Vagina (tissue), 1 donor: ENCODE data around the genes MSI1, OASL and P2RX7.

- PRO-cap: no peak
- RAMPAGE, long total RNA: start-site peak on the minus strand at chr12:120249967-120250028, 23 reads
These were observed 15.6 kb downstream of the PXN start for GRCh38 chr12:120249527-120250656.

- PRO-cap: no peak
- RAMPAGE, long total RNA: no peak
These were observed 10.8 kb downstream of the PLA2G1B start for GRCh38 chr12:120316811-120317105.

DNA sequence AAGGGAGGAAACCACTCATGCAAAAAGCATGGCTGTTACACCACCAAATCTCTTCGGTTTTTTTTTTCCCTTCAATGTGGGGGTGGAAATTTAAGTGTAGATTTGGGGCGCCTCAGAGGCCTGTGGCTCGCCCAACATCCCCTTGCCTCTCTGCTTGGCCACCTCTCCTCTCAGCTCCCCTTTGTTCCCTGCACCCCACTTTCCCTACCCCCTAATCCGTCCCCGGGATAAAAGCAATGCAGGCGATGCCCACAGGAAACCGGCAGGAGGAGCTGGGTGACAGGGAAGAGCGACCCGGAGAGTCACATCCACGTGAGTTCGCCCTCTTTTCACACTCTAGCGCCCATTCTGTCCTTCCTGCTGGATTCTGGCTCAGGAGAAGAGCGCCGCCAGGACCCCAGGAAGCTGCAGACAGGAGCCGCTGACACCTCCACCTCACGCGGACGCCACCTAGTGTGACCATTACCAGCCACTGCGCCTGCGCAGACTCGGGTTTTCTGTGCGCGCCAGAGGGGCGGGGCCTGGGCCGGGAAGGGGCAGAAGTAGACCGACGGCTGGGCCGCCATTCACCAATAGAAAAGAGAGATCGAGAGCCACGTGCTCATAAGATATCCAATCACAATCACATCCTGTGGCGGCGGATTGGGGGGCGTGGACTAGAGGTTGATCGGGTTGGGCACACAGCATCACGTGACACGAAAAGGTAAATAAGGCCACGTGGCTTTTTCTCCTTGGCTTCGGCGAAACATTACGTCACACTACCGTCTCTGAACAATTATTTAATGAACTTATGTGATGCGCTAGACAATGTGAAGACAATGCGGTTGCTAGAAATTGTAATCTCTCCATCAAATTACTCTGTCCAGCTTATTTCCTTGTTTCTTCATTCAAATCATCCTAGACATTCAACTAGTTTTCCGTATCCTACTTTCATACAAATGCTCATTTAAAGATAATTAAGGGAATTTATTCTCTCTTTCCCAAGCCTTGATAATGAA, 10.2 kb downstream of the PLA2G1B start:
- PRO-cap: unidirectional peak, minus-strand start at position 452 of the sequence
- RAMPAGE, long total RNA: no peak

DNA sequence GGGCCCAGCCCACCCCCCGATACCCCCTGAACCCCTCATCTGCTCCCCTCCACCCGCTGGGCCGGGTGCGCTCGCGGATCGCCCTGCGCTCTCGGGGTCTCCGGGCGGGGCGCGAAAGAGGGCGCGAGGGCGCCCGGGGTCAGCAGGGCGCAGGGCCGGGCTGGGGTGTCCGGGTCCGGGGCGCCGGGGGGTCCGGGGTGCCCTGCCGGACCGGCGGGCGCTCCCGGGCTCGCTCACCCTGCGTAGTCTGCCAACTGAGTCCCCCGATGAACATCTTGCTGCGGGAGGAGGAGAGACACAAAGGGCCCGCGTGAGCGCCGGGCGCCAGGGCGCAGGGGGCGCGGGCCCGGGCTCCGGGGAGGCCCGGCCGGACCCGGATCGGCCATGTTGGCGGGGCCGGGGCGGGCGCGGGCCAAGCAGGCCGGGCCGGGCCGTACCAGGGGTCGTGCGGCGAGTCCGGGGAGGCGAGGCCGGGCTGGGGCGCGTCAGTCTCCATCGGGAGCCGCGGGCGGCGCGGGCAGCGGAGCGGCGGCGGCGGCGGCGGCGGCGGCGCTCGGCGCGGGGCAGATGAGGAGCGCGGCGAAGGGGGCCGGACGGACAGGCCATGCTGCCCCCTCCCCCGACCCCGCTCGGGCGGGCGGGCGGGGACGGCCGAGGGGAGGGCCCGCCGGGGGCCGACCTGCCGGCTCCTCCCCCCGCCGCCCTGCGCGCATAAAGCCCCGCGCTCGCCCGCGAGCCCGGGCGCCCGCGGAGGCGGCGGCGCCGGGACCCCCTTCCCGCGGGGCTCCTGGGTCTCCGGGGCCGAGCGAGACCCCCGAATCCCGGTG, at the start of gene MSI1:
Gene MSI1 (minus strand): TSS at position 569 of the 827 bp plus-strand sequence.
- PRO-cap: bidirectional peak, plus-strand start at position 714 of the sequence, minus-strand start at position 631 of the sequence
- RAMPAGE, long total RNA: no peak

GRCh38 chr12:120456352-120457486, 10.5 kb downstream of the GATC start:
- PRO-cap: no peak
- RAMPAGE, long total RNA: no peak

DNA sequence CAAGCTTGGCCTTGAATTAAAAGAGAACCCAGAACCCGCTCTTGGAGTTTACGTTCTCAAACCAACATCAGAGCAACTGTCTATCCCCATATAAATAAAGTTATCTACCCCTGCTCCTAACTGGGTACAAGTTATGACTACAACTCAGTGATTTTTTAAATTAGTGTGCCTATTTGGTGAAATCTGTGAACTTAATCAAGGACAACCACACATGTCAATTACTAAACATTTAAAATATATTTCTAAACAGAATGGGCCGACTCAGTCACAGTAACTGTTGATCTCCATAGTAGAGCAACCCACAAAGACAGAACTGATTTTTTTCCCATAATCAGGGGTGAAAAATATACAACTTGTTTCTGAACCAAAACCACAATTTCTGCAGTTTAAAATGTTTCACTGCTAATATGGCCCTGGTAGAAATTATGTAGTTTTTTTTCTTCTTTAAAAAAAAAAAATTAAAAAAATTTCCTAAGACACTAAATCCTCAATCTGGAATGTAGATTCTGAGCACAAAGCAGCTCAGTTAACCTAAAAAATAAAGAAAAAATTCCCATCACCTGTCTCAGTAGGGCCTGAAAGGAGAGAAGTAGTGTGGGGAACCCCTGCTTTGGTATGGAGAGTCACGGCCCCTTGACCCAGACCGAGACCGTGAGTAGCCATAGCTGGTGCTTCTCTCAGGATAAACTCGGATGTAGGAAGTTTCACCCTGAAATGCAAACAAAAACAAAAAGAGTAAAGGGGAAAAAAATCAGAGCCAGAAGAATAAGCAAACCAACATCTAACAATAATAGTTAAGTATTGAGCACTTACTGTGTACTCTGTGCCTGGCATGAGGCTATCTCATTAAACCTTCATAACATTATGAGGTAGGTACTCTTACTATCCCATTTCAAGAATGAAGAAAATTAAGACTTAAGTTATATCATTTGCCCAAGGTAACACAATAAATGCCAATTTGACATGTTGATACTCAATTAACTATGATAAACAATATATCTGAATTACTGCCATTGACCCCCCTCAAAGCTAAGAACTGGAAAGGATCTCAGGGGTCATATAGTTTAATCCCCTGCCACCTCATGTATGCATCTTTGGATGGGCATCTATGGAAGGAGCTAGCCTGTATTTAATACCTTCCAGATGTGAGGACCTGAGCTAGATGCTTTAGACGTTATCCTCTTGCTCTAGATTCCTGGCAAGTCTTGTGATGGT, 7.7 kb downstream of the SRSF9 start:
- PRO-cap: no peak
- RAMPAGE, long total RNA: no peak

- PRO-cap: no peak
- RAMPAGE, long total RNA: no peak
These were observed 14.6 kb downstream of the POP5 start for GRCh38 chr12:120566566-120567061.

GRCh38 chr12:120576122-120577299, 4.7 kb downstream of the POP5 start:
- PRO-cap: no peak
- RAMPAGE, long total RNA: no peak

DNA sequence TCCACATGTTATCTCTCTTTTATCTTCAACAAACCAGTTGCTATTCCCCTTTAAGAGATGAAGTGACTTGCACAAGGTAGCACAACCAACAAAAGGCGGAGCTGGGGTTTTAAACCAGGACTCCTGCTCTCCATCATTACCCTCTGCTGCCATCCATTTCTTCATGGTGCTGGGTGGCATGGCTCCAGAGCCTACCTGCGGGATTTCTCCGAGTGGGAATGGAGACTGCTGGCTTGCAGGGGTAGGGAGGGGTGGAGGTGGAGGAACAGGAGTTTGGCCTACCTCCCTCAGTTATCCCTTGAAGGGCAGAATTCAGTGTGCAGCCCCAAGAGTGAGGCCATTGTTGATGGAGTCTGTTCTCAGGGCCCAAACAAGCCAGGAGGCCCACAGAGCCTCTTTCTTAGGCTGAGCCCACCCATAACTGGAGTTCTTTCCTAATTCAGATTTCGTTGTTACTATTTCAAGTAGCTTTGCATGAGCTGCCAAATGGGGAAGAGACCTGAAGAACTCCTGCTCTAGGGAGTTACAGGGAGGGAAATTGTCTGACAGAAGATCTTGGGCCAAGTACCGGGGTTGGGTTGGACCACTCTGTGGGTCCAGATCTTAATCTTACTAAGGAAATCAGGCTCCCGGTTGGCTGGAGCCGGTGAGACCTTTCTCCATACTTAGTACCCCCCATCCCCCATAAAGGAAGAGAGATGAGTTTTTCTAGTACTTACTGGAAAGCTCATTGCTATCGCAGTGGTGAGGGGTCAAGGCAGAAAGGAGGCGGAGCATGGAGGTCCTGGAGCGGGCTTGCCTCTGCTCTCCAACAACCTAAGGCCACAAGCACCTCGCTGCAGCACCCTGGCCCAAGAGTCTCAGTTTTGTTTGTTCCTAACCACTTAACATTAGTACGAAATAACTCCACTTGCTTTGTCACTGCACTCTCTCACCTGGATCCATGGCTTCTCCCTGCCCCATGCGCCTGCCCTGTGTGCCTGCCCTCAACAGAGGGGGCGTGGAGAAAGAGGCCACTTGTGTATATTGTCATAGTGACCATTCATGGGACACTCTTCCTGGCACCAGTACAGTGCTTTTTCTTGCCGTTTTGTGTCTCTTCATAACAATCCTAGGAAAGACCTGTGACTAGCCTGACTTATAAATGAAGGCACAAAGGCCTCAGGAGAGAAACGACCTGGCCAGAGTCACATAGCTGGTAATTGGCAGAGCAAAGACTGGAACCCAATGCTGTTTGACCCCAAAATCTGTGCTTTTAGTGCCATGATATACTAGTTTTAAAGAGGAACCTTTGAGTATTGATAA, 6.9 kb upstream of the UNC119B start:
- PRO-cap: no peak
- RAMPAGE, long total RNA: no peak

DNA sequence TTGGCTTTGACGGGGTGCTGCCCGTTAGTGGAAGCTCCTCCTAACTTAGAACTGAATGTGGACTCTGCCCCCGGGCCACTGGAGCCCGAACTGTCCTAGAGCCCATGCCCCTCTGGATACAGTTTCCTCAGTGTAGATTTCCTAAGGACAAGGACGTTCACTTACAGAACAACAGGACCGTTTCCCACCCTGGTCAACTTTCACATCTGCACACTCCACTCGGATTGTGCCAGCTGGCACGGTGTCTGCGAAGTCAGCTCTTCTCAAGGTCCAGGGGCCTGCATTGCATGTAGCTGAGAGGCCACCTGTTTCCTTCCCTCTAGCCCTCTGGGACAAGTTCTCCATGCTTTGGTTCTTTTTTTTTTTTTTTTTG, 16.5 kb downstream of the ACADS start:
- PRO-cap: no peak
- RAMPAGE, long total RNA: no peak

DNA sequence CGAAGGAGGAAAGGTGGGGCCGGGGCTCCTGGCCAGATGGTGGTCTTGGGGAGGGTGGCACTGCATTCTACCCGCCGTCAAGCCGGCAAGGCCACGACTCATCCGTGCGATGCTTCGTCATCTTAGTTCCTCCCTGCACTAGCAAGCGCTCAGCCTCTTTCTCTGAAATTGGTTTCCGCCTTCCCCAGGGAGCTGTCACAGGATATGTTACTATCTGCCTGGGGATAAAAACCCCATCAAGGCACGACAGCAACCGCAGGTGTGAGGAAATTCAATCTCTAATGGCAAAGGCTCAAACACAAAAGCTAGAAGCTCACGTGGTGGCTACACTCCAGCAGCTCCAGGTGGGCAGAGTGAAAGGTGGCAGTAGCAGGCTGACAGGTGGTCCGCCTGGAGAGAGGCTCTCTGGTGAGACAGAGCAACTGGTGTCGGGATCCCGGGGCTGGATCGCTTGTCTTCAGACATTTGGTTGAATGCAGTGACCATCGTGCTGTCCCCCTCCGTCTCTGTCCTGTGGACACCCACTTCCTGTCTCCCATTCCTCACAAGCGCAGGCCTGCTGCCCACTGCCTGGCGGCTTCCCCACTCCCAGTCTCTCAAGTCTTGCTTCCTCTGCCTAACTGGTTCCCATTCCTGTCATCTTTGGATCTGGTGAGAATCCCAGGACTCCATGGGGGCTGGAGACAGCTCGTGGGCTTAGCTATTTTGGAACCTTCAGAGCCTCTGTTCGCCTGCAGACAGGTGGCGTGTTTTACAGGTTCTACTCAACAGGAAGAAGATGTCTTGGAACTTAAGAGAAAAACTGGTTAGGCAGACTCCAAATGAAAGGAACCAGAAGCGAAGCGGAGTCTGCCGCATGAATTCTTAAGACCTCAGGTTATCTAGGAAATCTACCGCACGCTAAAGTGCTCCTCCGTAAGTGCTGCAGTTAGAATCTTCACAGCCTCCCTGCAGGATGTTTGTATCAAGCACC, 34.4 kb downstream of the ACADS start:
- PRO-cap: no peak
- RAMPAGE, long total RNA: no peak

DNA sequence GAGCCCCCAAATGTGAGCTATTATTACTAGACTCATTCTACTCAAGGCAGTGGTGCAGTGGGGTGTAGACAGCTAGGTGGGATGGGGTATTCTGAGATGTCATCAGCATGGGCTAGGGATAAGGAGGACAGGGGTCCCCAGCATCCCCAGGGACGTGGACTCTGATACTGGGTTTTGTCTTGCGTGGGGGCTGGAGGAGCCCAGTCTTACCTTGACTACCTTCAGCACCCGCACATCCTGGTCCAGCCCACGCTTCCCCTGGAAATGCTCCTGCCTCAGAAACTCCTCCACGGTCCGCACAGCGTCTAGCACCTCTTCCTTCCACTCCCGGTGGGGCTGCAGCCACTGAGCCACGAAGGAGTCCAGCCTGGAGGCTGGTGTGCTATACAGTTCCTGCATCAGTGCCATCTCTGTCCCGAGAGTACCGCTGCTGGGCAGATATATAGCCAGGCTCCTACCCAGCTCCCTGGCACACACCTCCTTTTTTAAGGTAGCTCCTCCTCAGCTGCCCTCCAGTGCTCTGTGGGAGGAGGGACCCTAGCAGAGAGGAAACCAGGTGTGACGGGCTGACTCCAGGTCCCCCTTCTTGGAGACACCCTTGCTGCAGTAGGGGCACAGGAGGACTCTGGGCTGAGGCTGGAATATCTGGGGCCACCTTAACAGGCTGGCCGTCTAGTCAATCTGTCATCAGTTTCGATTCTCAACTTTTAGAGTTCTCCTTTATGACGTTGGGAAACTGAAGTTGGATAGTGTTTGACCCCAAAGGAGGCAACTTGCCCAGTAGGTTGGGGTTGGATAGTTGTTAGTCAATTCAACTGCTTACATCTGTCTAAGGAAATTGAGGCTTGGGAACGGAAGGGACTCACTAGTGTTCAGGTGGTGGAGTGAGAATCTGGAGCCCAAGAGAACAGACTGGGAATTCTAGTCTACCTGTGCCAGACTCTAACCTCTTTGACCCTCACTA, at the start of gene OASL:
Gene OASL (minus strand): TSS at position 683 of the 964 bp plus-strand sequence.
- PRO-cap: unidirectional peak, minus-strand start at position 417 of the sequence
- RAMPAGE, long total RNA: no peak

DNA sequence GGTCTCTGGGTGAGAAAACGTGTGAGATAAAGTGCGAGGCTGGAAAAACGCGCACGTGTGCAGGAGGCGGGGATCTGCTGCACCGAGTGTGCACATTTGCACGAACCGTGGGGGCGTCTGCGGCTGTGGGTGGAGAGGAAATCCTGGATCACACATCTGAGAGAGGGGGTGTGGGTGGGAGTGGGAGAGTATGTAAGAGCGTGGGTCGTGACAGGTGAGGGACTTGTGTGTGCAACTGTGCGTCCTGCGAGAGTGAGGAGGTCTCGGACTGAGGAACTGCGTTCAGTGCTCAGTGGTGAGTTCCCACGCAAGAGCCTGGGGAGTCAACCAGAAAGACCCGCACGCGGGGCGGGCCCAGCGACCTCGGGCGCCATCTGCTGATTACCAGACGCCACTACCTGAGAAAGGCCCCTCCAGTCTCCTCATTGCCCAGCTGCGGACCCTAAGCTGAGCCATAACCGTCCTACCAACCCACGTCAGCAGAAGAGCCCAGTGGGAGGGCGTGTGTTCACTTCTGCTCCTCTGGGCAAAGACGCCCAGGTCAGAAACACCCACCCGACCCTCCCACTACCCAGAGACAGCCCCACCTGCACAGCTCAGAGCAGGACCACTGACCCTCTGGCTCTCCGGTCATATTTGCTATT, 36.8 kb upstream of the P2RX7 start:
- PRO-cap: no peak
- RAMPAGE, long total RNA: no peak

DNA sequence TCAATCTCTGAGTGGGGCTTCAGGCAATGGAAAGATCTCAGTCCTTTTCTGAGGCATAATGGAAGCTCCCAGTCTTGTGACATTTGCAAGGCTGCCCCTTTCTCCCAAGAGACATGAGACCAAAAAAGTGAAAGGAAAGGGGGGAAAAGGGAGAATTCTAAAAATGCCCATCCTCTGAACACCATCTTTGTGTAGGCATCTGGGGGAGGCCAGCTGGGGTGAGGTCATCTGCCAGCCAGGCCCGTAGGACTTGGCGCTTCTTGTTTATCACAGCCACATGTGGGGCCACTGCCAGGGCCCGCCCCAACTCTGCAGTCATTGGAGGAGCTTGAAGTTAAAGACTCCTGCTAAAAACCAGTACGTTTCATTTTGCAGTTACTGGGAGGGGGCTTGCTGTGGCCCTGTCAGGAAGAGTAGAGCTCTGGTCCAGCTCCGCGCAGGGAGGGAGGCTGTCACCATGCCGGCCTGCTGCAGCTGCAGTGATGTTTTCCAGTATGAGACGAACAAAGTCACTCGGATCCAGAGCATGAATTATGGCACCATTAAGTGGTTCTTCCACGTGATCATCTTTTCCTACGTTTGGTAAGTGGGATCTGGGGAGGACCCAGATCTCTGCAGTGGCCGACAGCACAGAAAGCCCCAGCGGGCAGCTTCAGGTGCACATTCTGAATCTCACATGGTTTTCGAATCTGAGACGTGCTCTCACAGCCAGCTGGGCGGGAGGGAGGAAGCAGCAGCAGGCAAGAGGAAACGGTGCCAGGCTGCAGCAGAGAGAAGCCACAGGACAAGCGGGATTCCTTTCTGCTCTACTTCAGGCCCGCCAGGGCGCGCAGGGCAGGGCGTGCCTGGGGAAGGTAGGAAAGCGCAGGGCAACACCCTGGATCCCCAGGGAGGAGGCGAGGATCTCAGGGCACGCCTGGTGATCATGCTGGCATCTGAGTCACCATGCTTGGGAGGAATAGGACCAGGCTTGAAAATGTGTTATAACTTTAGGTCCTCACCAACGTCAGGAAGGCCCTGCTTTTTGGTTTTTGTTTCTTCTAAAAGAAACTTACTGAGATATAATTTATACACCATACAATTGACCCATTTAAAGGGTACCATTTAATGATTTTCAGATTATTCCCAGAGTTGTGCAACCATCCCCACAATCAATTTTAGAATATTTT, at the start of gene P2RX7:
Gene P2RX7 (plus strand): TSS at position 363 of the 1,169 bp plus-strand sequence.
- PRO-cap: bidirectional peak, plus-strand start at position 429 of the sequence, minus-strand start at position 252 of the sequence; bidirectional peak, plus-strand start at position 607 of the sequence, minus-strand start at position 481 of the sequence
- RAMPAGE, long total RNA: start-site peak on the plus strand centred at position 397 of the sequence, 81 bp wide, 26 reads

- PRO-cap: unidirectional peak, plus-strand start at chr12:121282540
- RAMPAGE, long total RNA: no peak
These were observed 14.3 kb downstream of the CAMKK2 start for GRCh38 chr12:121282207-121282637.

DNA sequence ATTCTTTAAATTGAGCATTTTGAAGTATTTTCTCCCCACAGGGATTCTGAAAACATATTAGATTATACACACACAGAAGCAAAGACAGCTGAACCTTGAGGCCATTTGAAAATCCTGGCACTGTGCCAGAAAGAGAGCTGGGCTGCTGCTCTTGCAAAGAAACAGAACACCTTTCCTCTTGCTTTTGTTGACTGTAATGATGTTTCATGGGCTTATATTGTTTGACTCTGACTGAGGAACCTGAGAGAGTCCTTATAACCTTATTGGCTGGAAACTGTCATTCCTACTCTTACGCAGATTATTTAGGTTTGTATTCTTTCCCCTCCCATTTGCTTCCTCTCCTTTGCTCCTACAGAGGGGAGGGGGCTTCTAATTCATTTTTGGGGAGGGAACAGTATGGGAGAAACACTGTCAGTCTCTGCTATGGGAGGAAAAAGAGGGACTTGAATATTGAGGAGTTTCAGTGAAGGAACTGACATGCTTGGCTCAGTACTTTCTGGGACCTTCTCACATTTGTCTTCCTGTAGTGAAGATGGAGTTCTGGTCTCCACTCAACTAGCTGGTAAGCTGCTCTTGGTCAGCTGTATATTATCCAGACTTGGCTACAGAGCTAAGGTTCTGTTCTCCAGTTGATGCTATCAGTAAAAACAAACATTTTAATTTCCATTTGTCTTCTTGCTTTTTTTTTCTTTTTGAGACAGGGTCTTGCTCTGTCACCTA, 5.0 kb downstream of the RNF34 start:
- PRO-cap: no peak
- RAMPAGE, long total RNA: no peak

DNA sequence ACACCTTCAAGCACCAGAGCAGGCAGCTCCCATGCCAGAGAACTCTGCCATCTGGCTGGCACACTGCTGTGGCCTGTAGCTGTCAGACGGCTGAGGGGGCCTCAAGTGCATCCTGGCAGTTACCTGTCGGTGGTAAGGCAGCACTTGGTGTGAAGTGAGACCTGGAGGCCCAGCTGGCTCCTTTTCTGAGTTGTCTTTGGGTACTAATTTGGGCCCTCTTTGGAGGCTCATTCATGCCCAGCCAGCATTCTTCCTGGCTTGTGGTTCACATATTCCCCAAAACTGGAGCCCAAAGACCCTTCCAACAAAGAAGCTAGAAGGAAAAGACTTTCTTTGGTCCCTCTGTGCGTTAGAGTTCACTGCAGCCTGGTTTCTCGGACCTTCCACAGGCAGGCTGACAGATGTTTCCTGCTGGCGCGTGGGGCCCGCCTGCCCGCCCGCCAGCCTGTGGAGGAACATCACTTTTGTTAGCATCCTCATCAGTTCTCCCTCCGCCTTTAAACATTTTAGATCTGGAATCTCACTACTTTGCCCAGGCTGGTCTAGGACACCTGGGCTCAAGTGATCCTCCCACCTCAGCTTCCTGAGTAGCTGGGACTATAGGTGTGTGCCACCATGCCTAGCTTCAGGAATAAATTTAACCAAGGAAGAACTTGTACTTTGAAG, 33.1 kb downstream of the RNF34 start:
- PRO-cap: no peak
- RAMPAGE, long total RNA: start-site peak on the minus strand centred at position 38 of the sequence, 46 bp wide, 10 reads

GRCh38 chr12:121443879-121444804, 44.2 kb downstream of the RNF34 start:
- PRO-cap: no peak
- RAMPAGE, long total RNA: start-site peak on the minus strand at chr12:121444234-121444410, 86 reads

GRCh38 chr12:121495849-121496369, 84.9 kb downstream of the KDM2B start:
- PRO-cap: no peak
- RAMPAGE, long total RNA: no peak

- PRO-cap: no peak
- RAMPAGE, long total RNA: no peak
These were observed 80.6 kb downstream of the KDM2B start for GRCh38 chr12:121500212-121500627.